SJCRH30 (cell line): Measurements from ENCODE around the gene MRTFB.

DNA sequence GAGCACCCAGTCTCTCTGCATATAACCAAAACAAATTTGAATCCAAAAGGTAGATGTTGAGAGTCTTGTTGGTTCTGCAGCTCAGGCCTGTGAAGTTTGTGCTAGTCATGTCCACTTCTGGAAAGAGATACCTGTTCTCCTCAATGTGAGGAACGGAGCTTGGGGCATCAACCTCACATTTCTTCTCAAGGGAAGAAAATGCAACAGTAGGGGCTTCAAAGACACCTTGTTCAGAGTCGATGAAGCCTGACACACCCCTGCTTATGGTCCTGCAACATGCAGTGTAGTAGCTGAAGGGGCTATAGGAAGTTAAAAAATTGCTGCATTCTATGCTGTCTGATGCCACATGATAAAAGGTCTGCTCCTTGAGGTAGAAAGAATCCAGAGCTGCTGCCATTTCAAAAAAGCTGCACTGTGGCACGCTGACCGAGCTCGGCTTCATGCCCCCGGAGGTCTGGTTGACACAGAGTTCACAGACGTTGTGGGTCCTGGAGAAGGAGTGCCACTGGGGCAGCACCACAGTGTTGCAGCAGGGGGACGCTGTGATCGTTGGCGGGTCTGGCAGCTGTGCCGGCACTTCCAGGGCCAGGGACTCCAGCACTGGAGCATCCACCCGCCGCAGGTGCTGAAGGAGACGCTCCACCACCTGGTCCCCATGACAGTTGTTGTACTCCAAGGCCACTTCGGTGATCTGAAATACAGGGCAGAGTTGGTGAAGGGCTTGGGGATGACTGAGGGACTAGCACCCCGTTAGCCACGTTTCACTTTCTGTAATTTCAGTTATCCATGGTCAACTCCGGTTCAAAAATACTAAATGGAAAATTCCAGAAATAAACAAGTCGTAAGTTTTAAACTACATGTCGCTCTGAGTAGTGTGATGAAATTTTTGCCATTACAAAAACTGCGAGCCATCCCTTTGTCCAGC, 23.4 kb downstream of the SNN start:
- RAMPAGE, long total RNA: no peak

DNA sequence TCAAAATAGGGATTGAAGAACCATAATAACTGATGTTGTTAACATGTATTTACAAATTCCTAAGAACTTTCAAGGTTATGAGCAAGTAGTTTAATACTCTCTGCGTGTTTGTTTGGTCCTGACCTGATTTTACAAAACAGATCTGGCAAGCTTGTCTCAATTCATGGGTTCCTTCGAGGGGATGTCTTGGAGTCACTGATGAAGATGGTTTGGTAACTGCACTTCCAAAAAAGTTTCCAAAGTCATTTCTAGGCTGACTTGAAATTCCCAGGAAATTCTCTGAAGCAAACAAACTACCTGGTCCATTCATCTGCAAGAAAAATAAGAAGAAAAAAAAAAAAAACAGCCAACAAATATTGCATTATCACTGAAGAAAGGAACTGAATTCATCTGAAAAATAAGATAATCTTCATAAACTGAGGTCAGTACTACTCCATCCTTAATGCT, 25.6 kb upstream of the TXNDC11 start:
- RAMPAGE, long total RNA: no peak

DNA sequence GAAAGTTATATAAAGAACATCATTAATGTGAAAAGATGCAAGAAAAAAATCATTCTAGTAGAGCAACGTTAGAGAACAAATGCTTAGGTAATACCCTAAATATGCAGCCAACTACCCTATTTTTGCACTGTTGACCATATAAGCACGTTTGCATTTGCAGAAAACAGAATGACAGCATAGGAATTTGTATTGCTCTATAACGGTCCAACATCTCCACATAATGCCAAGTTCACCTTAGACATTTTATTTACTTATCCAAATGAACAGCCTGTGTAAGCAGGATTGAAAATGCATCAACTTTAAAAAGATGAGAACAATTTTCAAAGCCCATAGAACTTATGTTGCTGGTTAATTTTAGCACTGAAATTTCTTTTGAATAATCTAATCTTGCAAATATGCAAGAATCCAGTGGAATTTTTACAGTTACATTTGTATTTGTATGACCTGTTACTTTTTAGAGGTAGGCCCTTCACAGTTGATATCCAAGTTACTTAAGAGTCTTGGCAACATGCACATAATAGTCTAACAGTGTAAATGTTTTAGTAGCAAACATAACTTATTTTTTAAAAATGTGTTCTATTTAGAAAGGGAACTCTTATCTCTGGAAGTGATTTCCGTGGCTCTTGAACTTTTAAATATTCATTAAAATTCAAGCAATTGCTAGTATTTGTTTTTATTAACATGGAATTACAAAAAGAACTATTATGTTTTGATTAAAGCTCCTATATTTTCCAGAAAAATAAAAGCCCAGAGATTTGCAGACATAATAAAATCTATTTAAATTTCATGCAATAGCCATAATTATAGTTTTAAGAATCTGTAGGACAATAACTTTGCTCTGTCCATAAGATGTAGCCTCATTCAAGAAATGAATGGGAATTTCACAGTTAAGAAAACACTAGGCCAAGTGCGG, 19.3 kb upstream of the RSL1D1 start:
- RAMPAGE, long total RNA: no peak

- RAMPAGE, long total RNA: no peak
Measured at GRCh38 chr16:11913134-11913741, 2.5 kb downstream of the GSPT1 start.

GRCh38 chr16:12062344-12063059, 86.0 kb downstream of the SNX29 start:
- RAMPAGE, long total RNA: no peak

GRCh38 chr16:12079962-12080653, 103.6 kb downstream of the SNX29 start:
- RAMPAGE, long total RNA: no peak

DNA sequence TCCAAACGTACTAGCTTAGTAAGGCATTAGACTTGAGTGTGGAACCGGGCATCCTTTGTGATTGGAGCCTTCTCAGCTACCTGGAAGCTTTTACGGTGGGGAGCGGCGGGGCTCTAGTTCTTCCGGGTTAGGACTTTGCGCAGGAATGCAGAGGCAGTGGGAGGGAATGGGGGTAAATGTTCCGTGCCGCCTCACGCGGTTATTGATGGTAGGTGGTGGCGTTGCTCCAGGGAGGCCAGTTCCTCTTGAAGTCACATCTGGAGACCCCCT, 113.6 kb downstream of the SNX29 start:
- RAMPAGE, long total RNA: no peak

- RAMPAGE, long total RNA: no peak
Measured at GRCh38 chr16:12126230-12126712, 149.7 kb downstream of the SNX29 start.

GRCh38 chr16:12147546-12148607, 171.3 kb downstream of the SNX29 start:
- RAMPAGE, long total RNA: no peak

- RAMPAGE, long total RNA: no peak
Measured at GRCh38 chr16:12372246-12372854, 395.8 kb downstream of the SNX29 start.

DNA sequence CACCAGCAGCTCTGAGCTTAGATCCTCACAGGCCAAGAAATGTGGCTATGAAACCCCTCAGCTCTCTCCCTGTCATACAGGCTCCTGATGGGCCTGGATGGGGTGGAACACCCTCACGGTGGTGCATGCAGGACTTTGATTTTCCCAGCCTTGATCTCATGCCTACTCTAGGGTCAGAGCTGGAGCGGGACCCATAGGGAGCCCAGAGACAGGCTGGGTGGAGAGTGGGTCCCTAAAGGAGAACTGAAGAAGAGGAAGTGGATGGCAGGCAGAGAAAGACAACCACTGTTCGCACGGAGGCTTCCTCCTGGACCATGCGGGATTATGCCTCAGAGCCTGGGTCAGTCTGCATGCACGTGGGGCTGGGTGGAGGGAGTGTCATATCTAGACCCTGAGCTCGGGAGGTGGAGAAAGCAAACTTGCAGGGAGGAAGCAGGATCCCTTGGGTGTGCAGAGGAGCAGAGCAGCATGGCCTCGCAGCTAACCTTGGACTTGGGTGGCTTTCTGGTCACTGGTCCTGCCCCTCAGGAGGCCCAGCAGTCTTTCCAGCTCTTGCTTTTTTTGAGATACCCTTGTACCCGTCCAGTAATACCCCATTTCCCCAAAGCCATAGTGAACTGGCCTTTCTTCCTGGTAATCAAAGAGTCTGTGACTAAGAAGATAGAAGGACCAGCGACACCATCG, 344.3 kb downstream of the CPPED1 start:
- RAMPAGE, long total RNA: no peak

DNA sequence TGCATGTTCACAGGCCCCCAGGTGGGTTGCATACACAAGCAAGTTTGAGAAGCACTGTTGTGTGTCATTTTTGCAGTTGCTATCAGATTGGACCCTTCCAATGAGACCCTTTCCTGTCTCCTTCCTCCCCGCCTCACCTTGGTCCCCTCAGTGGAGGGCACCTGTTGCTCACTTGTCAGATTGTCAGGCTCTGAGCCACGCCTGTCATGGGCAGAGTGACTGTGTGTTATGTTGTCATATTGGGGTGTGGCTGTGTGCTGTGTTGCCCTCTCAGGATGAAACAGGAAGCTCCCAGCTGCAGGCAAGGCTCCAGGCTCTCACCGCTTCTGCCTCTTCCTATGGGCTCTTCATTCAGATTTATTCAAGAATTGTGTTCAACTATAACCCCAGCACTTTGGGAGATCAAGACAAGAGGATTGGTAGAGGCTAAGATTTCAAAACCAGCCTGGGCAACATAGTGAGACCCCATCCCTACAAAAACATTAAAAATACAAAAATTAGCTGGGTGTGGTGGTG, 302.9 kb downstream of the CPPED1 start:
- RAMPAGE, long total RNA: no peak

- RAMPAGE, long total RNA: no peak
Measured at GRCh38 chr16:12535991-12536241, 267.8 kb downstream of the CPPED1 start.

- RAMPAGE, long total RNA: no peak
Measured at GRCh38 chr16:13098657-13099110, 197.3 kb downstream of the SHISA9 start.

DNA sequence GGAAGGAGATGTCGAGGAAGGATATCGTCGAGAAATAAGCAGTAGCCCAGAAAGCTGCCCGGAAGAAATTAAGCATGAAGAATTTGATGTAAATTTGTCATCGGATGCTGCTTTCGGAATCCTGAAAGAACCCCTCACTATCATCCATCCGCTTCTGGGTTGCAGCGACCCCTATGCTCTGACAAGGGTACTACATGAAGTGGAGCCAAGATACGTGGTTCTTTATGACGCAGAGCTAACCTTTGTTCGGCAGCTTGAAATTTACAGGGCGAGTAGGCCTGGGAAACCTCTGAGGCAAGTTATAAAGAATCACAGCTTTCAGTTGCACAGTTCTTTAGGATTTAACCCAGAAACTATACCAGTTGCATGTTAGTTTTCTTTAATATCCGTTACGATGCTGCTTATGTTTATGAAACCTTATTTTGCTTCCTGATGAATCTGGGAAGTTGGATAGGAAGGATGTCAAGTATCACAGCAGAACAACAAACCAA, 15.5 kb downstream of the ERCC4 start:
- RAMPAGE, long total RNA: no peak

GRCh38 chr16:13995310-13995623, 75.3 kb downstream of the ERCC4 start:
- RAMPAGE, long total RNA: no peak

DNA sequence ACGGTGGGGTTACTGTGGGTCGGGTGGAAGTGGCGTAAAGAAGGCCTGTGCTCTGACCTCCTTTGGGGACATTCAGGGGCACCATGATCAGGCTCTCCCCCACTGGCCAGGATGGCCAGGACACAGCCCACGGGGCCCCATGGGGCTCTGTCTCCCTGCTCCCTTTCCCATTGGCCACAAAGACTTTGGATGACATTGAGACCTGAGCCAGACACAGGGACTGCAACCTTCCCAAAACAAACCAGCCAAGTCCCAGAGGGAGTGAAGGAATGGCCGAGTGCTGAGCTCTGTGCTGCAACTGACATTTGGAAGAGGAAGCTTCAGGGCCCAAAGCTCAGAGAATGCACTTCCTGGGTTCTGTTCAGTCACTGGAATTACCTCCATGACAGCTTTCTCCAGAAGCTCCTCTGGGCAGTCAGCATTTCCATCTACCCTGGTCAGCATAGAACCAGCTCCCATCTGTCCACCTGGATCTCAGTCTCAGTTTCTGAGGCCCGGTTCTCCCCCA, 66.6 kb upstream of the MRTFB start:
- RAMPAGE, long total RNA: no peak

DNA sequence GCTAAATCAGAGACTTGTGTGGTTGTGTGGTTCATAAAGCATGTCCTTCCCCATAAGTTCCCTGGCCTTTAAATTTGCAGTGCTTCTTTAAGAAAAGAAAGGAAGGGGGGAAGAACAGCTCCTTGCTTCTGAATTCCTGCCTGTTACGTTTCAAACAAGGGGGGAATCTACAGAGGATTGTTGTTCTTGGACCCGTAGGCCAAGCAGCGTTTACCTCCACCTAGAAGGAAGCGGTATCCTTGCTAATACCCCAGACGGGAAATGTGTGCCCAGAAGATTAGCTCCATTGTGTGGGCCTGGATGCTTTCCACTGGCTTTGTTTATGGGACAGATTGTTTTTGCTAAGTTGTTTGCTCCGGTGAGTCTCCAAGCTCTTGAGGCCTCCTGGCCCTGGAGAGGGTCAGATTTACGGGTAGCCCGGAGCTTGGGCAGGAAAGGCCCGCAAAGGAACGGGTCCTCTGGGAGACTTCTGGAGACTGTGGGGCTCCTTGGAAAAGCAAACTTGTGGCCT, 28.5 kb upstream of the MRTFB start:
- RAMPAGE, long total RNA: no peak

- RAMPAGE, long total RNA: no peak
Measured at GRCh38 chr16:14070920-14071993, at the start of gene MRTFB. MRTFB (plus strand) TSS chr16:14071319.

DNA sequence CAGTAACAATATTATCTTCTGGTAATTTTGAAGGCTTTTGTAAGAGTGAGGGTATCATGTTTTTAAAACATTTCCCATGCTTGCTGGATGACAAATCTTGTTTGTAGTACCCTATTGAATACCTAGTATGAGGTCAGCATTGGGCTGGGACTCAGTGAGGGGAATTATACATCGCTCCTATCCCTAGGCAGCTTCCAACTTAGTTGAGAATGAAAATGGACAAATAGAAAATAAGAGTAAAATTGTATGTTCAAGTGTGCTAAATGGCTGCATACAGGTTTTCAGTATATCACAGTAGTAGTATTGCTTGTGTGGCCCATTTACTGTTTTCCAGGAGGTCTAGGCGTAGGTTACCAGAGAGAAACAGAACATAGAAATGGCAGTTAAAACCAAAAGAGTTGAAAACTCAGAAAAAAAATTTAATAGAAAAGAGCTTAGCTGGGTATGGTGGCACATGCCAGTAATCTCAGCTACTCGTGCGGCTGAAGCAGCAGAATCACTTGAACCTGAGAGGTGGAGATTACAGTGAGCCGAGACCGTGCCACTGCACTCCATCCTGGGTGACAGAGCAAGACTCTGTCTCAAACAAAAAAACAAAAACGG, 35.6 kb downstream of the MRTFB start:
- RAMPAGE, long total RNA: no peak